SP-49 (cell line): ENCODE results near the gene OCM.

DNA sequence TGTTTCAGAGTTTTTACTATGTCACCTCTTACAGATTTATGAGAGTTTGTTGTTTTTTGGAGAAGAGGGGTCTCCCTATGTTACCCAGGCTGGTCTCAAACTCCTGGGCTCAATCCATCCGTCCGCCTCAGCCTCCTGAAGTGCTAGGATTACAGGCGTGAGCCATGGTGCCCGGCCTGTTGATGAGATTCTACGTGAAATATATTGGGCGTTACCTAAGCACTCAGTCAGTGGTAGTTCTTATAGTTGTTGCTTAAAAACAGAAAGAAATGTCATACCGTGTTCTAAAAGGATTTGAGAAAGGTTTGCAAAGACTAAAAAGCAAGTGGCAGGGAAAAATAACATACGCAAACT is 39.5 kb upstream of the FOXK1 start:
- PRO-cap: no peak

DNA sequence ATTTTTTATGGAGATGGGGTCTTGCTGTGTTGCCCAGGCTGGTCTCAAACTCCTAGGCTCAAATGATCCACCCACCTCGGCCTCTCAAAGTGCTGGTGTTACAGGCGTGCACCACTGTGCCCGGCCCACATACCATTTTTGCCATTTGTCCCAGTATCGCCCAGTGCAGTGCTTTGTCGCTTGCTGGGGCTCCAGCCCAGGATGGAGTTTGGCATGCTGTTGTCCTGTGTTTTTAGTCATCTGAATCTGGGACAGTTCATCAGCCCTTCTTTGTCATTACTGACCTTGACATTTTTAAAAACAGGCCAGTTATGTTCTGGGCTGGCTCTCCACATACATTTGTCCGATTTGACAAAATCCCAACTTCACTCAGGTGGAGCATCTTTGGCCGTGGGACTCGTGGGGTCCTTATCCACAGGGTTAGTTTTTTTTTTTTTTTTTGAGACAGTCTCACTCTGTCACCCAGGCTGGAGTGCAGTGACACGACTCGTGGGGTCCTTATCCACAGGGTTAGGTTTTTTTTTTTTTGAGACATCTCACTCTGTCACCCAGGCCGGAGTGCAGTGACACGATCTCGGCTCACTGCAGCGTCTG is 16.9 kb downstream of the FOXK1 start:
- PRO-cap: no peak

DNA sequence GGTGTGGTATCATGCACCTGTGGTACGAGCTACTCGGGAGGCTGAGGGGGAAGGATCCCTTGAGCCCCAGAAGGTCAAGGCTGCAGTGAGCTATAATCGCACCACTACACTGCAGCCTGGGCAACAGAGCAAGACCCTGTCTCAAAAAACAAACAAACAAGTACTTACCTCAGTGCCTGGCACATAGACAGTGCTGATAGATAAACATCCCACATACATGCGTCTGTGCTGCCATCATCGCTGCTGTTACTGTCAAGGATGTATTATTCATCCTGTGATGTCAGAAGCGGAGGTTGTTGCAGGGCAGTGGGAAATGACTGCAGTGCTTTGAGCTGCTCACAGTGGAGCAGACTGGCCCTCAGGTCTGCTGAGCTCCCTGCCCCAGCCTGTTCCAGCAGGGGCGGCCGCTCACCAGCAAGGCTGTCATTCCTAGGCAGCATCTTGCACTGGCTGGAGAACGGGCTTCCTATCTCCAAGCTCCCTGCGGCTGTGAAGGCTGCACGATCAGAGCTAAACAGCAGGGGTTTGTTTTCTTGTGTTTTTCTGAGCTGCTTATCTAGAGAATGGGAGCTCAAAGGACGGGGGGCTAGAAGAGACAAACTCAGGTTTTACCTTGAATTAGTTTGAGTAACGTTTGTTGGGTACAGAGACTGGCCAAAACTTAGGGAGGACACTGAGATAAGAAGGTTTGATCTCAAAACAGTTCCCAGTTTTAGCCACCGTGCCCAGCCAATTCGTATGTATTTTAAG is 18.8 kb downstream of the FOXK1 start:
- PRO-cap: no peak

GRCh38 chr7:4748087-4748327 is 27.4 kb upstream of the AP5Z1 start:
- PRO-cap: no peak

DNA sequence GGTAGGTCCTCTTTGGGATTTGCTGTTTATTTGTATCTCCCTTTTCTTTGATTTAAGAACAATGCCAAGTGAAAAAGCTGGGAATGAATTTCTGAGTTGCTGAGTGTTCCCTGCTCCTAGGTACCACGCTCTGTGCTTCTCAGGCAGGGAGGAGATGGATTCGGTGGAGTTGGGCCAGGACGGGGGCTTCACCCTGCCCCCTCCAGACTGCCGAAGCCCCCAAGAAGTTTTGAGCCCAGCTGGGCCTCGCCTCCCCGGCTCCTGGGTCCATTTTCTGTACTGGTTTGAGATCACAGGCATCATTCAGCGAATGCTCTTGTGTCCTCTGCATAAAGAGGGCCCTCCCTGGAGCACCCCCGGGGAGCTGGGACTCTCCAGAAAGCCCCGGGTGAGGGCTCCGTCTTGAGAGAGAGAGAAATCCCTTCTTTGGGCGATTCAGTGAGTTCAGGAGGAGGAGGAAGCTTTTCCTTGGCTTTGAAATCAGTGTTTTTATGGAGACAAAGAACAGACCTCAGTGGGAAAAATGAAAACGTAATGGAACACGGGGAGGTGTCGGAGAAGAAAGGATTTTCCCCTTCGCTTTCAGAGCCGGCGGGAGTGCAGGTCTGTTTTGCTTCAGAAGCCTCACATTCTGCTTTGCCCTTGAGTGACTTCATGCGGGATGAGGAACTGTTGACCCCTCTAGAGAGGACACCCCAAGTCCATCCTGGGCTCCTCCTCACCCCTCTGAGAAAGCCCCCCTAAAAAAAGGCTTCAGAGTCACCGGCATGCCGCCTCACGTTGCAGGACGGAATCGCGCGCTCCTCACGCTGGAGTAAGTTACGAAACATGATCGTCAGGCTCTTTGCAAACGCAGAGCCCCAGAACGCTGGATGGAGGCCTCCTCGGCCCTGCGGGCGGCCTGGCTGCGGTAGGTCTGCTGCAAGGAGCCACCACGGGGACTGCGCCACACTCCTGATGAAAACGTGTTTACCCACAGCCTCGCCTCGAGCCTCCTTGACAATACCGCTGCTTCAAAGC is 8.6 kb upstream of the AP5Z1 start:
- PRO-cap: no peak

DNA sequence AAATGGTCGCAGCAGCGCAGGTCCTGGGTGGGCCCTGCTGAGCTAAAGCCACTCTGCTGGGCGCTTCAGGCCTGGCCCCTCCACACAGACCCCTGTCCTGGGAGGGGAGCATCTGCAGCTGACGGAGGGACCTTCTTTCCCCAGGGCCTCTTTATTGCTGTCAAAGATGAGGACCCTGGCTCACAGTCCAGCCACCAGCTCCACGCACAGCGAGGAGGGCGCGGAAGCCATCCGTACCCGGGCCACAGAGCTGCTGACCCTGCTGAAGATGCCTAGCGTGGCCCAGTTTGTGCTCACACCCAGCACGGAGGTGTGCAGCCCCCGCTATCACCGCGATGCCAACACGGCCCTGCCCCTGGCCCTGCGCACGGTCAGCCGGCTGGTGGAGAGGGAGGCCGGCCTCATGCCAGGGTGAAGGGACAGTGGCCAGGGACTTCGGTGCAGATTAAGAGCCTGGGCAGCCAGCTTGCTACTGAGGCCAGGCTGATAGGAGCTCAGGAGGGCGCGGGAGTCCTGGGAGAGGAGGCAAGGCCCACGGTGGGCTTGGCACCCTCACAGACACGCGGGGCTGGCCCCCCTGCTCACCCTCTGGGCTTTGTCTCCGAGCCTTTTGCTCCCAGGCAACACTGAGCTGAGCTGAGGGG is 15.7 kb downstream of the AP5Z1 start:
- PRO-cap: no peak

GRCh38 chr7:4827867-4828213 is 34.0 kb downstream of the PAPOLB start:
- PRO-cap: no peak

DNA sequence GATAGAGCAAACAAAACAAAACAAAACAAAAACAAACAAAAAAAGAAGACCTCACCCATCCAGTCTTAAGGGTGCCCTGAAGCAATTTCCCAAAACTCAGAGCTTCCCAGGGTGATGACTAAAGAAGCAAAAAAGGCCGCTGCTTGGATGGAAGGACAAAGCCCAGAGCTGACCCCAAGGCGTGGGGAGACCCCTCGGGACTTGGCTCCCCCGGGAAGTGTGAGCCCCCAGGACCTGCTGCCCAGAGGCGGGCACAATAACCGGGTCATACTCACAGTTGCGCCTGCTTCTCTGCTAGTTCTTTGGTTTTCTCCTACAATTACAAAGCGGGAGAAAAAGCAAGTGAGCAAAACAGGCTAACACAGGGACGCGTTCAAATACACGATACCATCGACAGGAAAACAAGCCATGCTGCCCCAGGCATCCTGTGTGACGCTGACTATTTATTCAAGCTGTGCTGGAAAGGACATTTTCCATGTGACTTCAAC is 29.9 kb downstream of the PAPOLB start:
- PRO-cap: no peak

GRCh38 chr7:5121176-5121506 is 68.9 kb upstream of the WIPI2 start:
- PRO-cap: no peak

DNA sequence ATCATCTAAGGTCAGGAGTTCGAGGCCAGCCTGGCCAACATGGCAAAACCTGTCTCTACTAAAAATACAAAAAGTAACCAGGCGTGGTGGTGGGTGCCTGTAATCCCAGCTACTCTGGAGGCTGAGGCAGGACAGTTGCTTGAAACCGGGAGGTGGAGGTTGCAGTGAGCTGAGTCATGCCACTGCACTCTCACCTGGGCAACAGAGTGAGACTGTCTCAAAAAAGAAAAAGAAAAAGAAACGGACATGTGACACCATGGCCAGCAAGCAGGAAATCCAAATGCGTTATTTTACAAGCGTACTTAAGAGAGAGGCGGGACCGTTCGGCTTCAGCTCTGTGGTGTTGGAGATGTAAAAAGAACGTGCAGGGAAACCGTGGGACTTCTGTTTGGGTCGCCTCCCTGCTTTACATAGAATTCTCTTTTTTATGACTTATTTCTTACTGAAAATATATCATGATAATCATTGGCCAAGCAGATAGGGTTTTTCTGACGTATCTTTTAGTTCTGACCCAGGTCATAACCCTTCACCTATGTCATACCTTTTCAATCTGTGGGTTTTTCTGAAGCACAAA is 45.2 kb downstream of the WIPI2 start:
- PRO-cap: no peak

- PRO-cap: no peak
Observed at GRCh38 chr7:5248119-5248949, 34.4 kb upstream of the SLC29A4 start.

GRCh38 chr7:5307213-5307943 is 24.6 kb downstream of the SLC29A4 start:
- PRO-cap: no peak

DNA sequence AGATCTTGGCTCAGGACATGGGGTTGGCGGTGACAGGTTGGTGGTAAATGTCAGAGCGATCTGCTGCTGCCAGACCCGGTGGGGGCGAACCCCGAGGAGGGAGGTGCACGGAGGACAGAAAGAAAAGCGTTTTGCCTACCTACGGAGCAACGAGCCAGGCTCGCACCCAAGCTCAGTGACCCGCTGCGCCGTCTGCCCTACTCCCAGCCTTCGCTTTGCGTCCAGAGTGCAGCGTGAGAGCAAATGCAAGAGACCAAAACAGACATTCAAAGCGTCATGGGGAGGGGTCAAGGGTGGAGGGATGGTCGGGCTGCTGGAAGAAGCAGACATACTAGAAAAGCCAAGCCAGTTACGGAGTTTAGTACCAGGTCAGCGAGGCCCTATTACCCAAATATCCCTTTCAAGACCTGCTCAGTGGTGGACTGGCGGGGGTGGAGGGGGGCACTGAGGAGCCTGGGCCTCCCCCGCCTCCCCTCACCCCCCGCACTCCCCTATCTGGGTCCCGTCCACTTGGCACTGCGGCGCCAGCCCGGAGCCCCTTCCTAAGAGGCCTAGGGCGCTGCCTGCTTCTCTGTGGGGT is 66.8 kb downstream of the SLC29A4 start:
- PRO-cap: no peak

GRCh38 chr7:5356162-5356982 is 67.3 kb downstream of the TNRC18 start:
- PRO-cap: no peak

GRCh38 chr7:5439363-5439944 is 15.8 kb upstream of the TNRC18 start:
- PRO-cap: no peak

GRCh38 chr7:5457369-5458028 is 33.9 kb upstream of the TNRC18 start:
- PRO-cap: no peak

- PRO-cap: no peak
Observed at GRCh38 chr7:5549132-5549820, 18.9 kb upstream of the ACTB start.

- PRO-cap: no peak
Observed at GRCh38 chr7:5610337-5610855, 17.8 kb downstream of the FSCN1 start.

DNA sequence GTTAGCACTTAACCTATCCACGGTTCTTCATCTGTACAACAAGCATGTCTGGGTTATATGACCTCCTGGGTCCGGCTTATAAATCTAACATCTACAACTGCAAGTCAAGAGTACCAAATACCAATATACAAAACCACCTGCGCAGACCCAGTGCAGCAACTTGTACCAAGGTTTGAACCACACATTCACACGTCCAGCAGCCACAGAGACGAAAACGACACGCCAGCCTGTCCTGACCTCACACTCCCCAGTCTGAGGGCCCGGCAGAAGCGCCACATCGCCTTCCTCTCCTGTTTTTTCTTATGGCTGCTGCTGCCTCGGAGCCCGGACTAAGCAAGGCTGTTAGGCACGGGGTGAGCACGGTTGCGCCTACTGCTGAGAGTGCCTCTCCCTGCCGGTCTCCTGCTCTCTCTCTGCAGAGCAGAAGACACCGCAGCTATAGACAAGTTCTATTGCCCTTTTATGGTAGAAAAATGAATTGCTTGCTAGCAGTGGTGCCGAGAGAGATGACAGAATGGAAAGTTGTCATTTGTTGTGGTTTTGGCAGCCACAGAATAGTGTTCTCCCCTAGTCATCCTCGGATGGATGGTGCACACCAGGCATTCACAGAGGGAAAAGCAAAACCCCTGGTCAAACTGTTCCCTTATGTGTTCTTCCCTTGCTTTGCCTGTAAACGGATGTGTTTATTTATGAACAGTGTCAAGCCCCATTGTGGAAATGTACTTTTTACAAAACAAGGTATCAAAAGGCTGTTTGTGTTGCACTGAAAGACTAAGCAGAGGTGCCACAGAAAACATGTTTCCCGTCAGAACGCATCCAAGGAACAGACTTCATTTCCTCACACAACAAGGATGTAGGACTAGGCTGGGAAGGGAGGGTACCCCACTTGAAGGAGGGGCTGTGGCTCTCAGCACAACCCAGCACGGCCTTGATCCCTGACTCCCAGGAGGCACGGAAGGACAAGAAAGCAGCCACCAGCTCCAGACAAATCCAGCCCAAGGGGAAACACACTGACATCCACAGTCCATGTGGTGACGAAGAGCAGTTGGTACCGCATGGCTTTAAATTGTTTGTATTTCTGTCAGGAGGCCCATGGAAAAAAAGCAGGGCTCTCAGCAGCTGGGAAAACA is 86.0 kb downstream of the RNF216 start:
- PRO-cap: unidirectional peak, minus-strand start at position 412 of the sequence

DNA sequence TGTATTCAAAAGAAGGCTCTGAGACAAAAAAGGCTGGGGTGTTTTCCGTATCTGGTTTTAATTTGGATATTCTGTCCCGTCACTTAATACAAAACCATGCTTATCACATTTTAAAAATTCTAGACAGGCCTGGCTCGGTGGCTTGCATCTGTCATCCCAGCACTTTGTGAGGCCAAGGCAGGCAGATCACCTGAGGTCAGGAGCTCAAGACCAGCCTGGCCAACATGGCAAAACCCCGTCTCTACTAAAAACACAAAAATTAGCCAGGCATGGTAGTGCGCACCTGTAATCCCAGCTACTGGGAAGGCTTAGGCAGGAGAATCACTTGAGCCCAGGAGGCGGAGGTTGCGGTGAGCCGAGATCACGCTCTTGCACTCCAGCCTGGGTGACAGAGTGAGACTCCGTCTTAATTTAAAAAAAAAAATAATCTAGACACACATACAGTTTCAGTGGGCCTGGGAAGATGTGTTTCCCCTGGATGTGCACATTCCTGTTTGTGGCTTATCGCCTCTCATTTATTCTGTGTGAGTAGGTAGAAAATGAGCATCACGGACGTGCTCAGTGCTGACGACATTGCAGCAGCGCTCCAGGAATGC is at the start of gene OCM:
Gene OCM (plus strand): TSS at position 448 of the 596 bp plus-strand sequence.
- PRO-cap: no peak